GM19239 (cell line): ENCODE measurements around the gene AP3D1.

GRCh38 chr19:2078623-2079079 is 17.5 kb downstream of the MOB3A start:
- RRBS: 94% methylated on average over 3 of the region's 11 CpGs

- RRBS: 99% methylated on average over 7 of the region's 15 CpGs
Measured at GRCh38 chr19:2108860-2109273, 12.2 kb downstream of the IZUMO4 start.

GRCh38 chr19:2129036-2129290 is 22.4 kb downstream of the AP3D1 start:
- RRBS: no CpG with 5 or more reads among the region's 14 CpGs

- RRBS: no CpG with 5 or more reads among the region's 26 CpGs
Measured at GRCh38 chr19:2130316-2131133, 20.8 kb downstream of the AP3D1 start.

GRCh38 chr19:2150837-2151784 is at the start of gene AP3D1:
Gene AP3D1 (minus strand): TSS chr19:2151566.
- RRBS: 2% methylated on average over 48 of the region's 91 CpGs

GRCh38 chr19:2164962-2165479 is 1.3 kb downstream of the DOT1L start:
- RRBS: 1% methylated on average over 22 of the region's 57 CpGs

GRCh38 chr19:2202146-2202829 is 33.8 kb downstream of the PLEKHJ1 start:
- RRBS: no CpG with 5 or more reads among the region's 25 CpGs

DNA sequence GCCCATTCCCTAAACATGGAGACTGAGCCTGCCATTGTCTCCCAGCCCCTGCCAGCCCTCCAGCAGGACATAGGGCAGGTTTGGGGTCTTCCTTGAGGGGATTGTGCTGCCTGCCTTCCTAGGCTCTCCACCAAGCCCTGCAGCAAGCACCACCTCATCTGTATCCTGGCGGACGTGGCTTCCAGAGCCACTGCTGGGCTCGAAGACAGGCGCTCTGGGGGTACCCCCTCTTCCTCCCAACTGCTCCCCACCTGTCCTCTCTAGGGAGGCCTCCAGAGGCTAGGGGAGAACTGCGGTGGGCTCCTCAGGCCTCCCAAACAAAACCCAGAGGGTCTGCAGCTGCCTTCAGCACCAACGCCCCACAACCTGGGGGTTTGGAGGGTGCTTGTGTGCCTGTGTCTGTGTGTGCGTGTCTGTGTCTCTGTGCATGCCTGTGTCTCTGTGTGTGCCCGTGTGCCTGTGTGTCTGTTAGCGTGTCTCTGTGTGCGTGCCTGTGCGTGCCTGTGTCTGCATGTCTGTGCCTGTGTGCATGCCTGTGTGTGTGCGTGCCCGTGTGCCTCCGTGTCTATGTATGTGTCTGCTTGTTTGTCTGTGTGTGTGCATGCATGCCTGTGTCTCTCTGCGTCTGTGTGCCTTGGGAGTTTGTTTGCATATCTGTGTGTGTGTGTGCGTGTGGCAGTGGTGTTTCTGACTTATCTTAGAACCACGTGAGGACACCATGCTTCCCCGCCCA is 32.3 kb downstream of the PLEKHJ1 start:
- RRBS: no CpG with 5 or more reads among the region's 18 CpGs

- RRBS: 72% methylated on average over 16 of the region's 111 CpGs
Measured at GRCh38 chr19:2227035-2228309, 8.7 kb downstream of the PLEKHJ1 start.

DNA sequence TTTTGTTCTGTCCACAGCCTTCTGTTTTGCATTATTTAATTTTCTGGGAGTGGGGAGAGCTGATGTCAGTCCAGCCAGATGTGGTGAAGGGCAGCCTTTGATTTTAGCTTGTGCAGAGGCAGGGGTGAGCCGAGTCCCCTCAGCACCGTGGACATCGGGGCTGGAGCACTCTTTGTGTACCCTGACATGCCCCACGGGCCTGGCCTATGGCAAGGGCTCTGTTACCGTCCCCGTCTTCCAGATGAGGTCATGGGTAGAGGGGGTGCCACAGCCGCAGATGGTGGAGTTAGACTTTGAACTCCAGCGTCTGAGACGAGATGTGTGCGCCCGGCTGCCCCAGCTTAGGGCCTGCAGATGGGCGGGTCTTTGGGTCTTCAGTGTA is 5.4 kb upstream of the AMH start:
- RRBS: no CpG with 5 or more reads among the region's 12 CpGs

- RRBS: 8% methylated on average over 6 of the region's 25 CpGs
Measured at GRCh38 chr19:2272913-2273351, 9.0 kb downstream of the PEAK3 start.

- RRBS: 37% methylated on average over 75 of the region's 132 CpGs
Measured at GRCh38 chr19:2290405-2291579, 8.8 kb upstream of the PEAK3 start.

GRCh38 chr19:2321309-2322040 is 6.9 kb downstream of the LSM7 start:
- RRBS: 71% methylated on average over 6 of the region's 34 CpGs

GRCh38 chr19:2332786-2333694 is 4.6 kb downstream of the SPPL2B start:
- RRBS: no CpG with 5 or more reads among the region's 30 CpGs

DNA sequence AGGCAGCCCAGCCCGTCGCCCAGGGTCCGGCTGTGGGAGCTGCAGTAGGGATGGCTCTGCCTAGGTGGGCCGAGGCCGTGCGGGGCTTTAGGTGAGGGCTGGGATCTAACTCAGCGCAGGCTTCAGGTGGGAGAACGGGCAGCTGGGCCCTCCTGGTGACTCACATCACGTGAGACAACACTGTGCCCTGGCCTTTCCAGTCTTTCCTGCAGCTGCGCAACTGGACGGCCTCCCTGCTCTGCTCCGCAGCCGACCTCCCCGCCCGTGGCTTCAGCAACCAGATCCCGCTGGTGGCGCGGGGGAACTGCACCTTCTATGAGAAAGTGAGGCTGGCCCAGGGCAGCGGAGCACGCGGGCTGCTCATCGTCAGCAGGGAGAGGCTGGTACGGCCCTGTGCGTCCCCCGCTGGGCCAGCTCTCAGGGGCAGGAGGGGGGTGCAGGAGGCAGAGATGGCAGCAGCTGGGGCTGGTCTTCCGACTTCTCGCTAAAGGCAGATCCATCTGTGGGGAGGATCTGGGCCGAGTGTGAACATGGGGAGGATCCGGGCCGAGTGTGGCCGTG is 8.8 kb downstream of the SPPL2B start:
- RRBS: 93% methylated on average over 3 of the region's 31 CpGs

DNA sequence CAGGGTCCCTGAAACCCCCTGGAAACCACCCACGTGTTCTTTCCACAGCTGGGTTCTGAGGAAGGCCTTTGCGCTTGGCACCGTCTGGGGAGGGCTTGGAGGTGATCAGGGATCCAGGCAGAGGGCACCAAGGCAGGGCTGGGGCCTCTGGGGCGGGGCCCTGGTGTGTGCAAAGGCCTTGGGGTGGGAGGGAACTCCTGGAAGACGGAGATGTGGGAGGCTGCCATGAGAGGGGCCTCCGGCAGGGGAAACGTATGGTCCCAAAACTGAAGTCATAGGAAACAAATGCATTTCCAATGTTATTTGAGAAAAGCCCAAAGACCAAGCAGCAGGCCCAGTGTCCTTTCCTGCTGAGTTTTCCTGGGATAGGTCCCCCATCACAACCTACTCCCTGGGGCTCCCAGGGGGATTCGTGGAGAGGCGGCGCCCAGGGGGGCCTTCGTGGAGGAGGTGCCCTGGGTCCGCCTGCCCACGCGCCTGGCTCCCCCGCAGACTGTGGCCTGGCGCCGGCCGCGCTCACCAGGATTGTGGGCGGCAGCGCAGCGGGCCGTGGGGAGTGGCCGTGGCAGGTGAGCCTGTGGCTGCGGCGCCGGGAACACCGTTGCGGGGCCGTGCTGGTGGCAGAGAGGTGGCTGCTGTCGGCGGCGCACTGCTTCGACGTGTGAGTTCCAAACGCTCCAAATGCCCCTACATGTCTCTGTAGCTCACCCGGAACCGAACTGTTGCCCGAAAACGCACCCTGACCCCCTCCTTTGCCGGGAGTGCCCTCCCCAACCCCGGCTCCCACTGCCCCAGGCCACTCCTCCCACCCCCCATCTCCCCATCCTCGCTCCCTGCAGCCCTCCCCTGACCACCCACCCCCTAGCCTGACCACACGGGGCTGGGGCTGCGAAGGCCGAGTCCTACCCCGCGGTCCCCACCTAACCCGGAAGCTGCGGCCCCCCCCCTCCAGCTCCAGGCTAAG is 3.5 kb downstream of the TIMM13 start:
- RRBS: 95% methylated on average over 5 of the region's 50 CpGs

- RRBS: under 1% methylated on average over 14 of the region's 26 CpGs
Measured at GRCh38 chr19:2476984-2477433, 1.1 kb downstream of the GADD45B start.

GRCh38 chr19:2495204-2496260 is 19.6 kb downstream of the GADD45B start:
- RRBS: 12% methylated on average over 15 of the region's 38 CpGs

GRCh38 chr19:2578718-2579842 is 103.2 kb downstream of the GADD45B start:
- RRBS: 23% methylated on average over 17 of the region's 59 CpGs

DNA sequence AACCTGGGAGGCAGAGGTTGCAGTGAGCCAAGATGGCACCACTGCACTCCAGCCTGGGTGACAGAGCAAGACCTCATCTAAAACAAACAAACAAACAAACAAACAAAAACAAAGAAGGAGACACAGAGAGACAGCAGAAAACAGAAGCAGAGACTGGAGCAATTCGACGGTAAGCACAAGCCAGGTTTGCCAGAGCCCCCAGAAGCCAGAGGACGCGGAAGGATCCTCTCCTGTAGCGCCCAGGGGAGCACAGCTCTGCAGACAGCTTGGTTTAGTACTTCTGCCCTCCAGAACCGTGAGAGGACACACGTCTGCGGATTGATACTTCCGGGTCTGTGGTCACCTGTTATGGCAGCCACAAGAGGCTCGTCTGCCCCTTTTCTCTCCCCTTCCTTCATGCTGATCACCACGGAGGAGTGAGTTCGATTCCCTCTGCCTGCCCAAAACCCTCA is 80.9 kb downstream of the GNG7 start:
- RRBS: no CpG with 5 or more reads among the region's 12 CpGs